Metanephros (tissue), 2 donors: ENCODE measurements around a stretch of chr3.

DNA sequence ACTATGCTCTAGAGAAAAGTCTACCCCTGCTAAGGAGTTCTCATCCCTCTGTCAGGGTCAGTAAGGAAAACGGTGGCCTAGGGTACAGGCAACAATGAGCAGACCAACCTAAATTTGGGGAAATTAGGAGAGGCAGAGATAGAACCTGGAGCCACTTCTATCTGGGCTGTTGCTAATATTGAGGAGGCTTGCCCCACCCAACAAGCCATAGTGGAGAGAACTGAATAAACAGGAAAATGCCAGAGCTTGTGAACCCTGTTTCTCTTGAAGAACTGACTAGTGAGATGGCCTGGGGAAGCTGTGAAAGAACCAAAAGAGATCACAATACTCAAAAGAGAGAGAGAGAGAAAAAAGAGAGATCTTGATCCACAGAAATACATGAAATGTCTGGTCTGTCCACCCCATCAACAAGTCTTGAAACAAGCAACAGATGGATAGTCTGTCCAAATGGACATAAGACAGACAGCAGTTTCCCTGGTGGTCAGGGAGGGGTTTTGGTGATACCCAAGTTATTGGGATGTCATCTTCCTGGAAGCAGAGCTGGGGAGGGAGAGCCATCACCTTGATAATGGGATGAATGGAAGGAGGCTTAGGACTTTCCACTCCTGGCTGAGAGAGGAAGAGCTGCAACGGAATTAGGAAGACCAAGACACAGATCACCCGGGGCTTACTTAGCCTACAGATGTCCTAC lies 63.3 kb upstream of the CASR start:
- RAMPAGE, long total RNA = no peak

GRCh38 chr3:122255770-122256175 lies 69.3 kb upstream of the CSTA start:
- RAMPAGE, long total RNA = no peak

DNA sequence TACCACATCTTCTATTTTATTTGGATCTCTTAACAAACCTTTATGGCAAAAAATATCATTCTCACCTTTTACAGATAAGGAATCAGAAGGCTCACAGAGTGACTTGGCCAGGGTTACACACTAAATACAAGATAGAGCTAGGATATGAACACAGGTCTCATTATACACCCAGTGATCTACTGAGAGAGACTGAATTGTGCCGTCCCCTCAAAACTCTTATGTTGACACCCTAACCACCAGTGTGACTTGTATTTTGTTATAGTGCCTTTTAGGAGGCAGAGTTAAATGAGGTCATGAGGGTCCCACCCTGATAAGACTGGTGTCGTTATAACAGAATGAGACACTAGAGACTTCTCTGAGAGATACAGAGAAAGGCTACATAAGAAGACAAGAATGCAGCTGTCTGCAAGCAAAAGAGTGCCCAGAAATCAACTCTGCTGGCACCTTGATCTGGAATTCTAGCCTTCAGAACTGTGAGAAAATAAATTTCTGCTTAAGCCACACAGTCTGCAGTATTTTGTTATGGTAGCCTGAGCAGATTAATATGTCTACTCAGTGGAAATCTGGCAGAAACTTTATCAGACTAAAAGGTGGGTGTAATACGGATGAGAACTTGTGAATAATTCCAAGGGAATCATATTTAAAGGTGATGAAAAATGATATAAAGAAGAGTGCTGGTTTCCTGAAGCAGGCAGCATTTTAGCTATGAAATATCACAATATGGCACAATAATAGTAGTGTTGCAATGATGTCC lies 12.5 kb downstream of the KPNA1 start:
- RAMPAGE, long total RNA = no peak

DNA sequence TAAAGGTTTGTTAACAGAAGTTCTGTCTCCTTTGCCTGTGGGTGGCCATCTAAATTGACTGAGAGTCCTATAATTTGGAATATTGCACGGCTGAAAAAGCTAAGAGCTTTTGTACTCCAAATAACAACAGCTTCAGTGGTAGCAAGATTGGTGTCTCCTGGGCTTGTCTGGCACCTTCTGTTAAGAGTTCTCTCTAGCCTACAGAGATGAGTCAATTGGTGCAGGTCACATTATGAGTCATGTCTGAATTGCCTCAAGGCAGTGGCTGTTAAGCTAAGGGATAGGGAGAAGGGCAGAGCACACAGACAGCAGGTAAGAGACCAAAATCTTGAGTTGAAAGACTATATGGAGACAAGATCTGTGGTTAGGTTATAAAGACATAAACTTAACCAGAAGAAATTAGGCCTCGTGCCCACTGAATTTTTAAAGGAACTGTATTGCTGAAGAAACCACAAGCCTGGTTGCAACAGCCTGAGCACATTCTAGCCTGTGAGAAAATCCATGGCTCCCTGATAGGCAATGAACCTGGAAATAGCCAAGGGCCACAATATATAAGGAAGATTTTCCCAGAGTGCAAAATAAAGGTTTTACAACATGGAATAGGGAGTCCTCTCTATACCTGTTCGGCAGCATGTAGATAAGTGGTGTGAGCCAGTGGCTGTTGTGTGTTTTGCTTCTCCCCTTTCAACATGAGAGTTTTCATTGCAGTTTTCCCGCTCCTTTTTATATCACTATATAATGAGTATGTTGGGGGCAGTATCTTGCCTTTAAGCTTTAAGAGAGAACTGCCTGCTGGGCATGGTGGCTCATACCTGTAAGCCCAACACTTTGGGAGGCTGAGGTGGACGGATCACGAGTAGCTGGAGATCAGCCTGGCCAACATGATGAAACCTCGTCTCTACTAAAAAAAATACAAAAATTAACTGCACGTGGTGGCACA lies 19.3 kb upstream of the KPNA1 start:
- RAMPAGE, long total RNA = no peak

DNA sequence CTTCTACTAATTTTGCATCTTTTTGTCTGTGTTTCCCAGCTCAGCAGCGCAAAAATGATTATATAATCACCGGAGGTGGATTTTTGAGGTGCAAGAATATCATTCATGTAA lies 33.4 kb downstream of the PARP14 start:
- RAMPAGE, long total RNA = no peak

DNA sequence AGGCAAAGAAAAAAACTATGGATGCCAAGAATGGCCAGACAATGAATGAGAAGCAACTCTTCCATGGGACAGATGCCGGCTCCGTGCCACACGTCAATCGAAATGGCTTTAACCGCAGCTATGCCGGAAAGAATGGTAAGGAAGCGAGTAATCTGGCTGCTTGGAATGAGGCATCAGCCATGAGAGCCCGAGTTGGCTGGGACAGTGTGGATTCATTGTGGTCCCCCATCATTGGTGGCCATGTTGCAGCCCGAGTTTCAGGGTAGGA lies 47.1 kb downstream of the PARP14 start:
- RAMPAGE, long total RNA = no peak

GRCh38 chr3:122977409-122978079 lies 50.0 kb downstream of the SEMA5B start:
- RAMPAGE, long total RNA = no peak

DNA sequence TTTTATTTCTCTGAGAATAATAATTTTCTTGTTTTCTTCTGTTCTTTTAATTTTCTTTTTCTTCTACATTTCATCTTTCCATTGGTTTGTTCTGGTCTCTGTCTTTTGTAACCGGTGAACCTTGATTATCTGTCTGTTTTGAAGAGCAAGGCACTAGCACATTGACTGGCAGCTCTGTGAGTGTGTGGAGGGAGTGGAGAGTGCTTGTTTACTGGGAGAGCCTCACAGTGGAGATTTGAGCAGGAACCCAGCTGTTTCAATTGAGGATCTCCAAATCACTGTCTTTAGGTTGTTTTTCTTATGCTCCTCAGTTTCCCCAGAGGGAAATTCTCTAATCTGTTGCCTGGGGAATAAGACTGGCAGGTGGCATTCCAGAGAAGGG lies 20.8 kb downstream of the PDIA5 start:
- RAMPAGE, long total RNA = no peak

GRCh38 chr3:123352031-123352497 lies 96.8 kb downstream of the ADCY5 start:
- RAMPAGE, long total RNA = no peak

DNA sequence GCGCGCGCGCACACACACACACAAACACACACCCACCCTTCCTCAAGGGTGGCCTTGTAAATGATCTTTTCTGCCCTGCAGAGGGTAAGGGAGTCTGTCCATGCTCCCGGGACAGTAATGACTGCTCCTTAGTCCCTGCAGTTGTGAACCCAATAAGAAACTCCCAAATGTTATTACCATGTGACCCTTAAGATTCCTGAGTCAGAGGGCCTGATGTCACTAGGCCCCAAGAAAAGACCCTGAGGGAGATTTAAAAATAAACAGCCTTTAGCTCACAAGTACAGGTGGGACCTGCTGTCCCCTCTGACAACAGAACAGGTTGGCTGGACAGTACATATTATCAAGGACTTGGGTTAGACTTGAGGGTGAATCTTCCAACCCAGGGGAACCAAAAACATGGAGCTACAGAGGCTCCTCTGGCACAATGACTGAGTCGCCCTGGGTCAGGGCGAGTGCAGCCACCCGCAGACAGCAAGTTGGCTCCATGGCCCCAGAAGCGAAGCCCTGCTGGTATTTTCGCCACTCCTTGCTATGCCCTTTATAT lies 64.9 kb downstream of the ADCY5 start:
- RAMPAGE, long total RNA = no peak

GRCh38 chr3:123385814-123386492 lies 62.9 kb downstream of the ADCY5 start:
- RAMPAGE, long total RNA = no peak

GRCh38 chr3:123409611-123410392 lies 39.1 kb downstream of the ADCY5 start:
- RAMPAGE, long total RNA = no peak

GRCh38 chr3:123605707-123606349 lies 21.0 kb upstream of the HACD2 start:
- RAMPAGE, long total RNA = no peak

DNA sequence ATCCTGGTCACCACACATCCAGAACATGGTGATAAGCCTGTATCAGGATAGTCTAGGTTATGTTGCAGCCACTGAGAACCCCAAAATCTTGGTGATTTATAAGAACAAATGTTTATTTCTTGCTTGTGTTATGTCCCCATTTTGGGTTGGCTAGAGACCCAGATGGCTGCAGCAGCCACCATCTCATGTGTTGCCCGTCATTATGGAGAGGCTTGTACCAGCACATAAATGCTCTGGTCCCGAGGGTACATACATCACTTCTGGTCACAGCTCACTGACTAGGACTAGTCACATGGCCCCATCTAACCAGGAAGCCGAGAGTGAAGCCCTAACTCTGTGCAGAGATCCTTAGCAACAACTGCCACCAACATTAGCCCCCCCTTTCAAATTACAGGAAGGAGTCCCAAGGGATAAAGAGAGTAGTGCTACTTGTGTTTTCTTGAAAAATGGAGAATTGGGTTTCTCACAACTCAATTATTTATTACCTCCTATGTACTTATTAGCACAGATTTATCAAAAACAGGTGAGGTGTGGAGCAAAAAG lies 25.5 kb upstream of the HACD2 start:
- RAMPAGE, long total RNA = no peak

DNA sequence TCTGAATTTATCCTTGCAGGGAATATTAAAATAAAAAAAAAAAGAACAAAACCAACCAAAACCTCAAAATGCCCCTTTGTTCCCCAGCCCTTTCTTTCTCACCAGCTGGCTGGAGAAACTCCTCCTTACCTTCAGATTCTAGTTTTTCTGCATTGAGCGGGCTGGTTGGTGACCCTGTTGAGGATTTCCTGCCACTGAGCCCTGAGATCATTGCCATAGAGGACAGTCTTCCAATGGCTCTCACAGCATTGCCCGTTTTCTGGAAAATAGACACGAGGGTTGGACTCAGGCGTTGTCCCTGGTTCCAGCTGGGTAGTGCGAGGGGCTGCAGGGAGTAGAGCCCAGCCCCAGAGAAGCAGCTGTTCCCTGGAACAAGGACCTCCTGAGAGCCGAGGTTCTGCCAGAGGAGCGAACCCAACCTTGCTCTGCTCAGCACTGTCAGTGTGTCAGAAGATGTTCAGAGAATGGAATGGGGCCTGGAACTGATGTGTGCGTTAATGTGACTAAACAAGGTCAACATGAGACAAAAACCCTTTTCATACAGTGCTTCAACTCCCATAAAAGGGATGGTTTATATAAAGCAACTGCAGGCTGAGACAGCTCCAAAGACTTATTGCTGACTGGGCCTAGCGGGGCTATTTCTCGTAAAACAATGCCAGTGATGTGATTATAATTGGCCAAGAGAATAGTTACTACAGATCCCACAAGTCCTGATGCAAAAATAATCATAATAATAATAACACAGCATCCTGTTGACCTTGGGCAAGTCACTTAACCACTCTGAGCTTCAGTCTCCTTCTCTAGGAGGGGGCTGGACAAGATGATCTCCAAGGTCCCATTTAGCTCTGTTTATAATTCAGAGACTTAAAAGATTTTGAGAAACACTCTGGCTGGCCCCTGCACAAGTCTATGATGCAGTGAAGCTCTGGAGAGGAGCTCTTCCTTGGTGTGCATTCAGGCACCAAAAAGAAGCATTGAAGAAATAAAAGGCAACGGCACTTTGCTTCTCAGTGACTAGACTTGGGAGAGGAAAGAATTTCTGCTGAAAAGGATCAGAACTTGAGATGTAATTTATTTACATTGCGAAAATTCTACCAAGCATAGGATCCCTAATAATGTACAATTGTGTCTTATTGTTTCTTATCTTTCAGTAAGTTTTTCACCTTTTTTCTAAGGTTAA lies 35.6 kb upstream of the HACD2 start:
- RAMPAGE, long total RNA = no peak

DNA sequence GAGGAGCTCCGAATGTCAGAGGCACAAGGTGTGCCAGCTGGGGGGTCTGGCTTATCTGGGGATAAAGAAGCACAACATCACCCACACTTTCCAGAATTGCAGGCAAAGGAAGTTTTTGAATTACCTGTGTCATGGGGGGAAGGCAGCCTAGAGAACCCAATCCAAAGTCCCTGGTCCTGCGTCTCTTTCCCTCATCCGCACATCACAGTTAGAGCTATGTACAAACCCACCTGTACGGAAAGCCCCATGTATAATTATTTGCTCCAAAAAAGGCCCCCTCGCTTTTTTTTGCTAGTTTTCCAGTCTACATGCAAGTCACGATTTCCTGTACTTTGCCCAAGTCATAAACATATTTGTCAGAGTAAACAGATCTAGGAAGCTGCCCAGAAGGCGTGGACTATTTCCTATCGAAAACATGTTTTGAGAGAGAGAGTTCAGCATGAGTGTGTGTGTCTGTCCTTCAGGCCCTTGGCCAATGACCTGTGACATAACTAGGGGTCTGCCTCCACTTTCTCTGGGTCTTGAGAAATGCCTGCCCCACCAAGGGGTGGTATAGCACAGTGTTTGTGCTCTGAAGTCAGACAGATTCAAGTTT lies 72.6 kb upstream of the HACD2 start:
- RAMPAGE, long total RNA = no peak

- RAMPAGE, long total RNA = no peak
Observed at GRCh38 chr3:123658089-123658624, 73.3 kb upstream of the HACD2 start.

- RAMPAGE, long total RNA = no peak
Observed at GRCh38 chr3:123676898-123677610, 92.2 kb upstream of the HACD2 start.

DNA sequence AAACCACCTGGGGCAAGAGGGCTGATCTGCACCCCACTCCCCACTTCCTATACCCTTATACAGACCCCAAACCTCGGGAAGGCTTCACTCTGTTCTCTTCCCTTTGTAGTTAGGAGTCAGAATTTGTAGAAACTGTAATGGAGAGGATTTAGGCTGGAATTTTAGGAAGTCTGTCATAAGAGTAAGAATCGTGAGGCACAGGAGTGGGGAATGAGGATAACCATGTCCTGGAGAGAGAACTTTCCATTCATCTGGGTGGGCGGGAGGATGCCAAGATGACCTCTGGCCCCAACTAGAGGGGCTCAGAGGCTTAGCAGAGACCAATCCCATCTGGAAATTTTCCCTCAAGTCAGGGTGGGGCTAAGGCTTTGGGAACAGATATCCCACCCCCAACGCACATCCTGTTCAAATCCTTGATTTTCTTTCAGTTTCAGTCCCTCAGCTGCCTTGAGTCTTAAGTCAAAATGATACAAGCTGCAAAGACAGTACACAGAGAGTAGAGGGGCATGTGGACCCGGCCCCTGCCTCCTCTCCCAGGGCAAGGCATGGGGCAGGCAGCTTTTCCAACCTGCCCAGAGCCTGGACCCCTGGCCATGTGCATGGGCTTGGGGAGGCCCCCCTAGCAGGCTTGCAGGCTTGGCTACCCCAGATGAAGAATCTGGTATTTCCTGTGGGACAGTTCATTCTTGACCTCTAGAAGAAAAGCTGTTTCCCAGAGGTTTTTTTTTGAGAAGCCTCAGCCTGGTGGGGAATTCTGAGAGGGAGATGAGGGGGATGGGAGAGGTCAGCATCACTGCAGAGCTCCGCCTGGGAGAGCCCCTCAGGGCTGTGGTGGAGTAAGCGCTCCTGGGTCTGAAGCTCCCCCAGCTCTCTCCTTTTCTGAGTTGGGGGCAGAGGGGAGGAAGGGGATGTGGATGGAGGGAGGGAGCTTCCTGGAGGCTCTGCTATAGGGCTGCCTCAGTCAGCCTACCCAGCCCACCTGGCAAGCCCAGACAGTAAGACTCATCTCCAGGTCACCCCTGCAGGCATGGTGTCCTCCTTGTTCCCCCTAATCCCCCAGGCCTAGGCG lies 109.7 kb upstream of the HACD2 start:
- RAMPAGE, long total RNA = no peak

- RAMPAGE, long total RNA = no peak
Observed at GRCh38 chr3:123766479-123767297, 117.4 kb downstream of the MYLK start.